Camera-type eye (tissue), 1 donor: ENCODE measurements around a stretch of chr9.

- RAMPAGE, long total RNA = no peak
Observed at GRCh38 chr9:129489467-129489599, 131.6 kb downstream of the C9orf50 start.

GRCh38 chr9:129495106-129496057, 125.5 kb downstream of the C9orf50 start:
- RAMPAGE, long total RNA = no peak

DNA sequence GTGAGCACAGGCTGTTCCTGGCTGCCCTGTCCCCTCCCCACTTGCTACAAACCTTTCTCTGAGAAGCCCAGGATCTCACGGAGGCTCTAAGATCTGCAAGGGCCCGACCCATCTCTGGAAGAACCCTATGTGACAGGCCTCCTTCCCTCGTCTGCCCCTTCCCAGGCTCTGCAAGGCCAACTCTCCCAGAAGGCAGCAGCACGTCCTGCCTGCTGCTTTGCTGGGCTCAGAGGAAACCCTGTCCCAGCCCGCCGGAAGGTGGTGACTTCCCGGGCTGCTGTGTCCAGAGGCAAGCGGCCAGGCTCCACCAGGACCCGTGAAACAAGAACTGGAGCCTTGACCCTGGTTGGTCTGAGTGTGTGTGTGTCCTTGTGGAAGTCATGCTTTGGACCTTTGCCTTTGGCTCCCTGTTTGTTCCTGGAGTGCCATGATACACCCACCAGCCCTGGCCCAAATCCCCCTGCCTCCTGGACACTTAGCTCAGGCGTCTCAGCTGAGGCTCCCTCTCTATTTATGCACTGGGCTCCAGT, 72.4 kb downstream of the C9orf50 start:
- RAMPAGE, long total RNA = no peak

GRCh38 chr9:129709458-129710065, 43.3 kb downstream of the PTGES start:
- RAMPAGE, long total RNA = no peak

DNA sequence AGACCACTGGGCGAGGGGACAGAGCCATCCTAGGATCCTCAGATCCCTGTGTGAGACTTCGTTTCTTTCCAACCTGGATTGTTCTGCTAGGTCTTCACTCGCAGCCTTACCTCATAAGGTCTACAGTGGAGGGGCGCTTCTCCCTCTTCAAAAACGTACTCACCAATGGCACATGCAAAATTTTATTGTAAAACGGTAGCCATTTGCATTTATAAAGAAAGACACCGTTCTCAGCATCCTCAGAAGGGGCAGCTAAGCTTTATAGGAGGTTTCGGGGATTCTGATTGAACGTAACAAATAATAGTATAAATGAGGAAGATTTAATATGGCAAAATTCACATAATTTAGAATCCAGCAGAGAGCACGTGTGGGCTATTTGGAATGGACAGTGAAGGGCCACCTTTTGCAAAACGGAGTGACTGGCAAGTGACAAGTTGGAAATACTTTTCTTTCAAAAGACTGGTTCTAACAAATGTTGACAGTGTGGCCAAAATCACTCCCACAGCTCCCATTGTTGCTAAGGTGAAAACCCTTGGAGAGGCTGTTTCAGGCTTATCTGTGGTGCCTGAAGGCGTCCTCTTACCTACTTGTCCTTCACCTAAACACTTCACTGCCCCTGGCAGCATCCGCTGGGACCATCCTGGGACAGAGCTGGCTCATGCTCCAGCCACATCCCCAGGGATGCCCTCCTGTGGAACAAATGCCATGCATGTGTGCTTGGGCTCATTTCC, 10.0 kb downstream of the TOR1B start:
- RAMPAGE, long total RNA = no peak

DNA sequence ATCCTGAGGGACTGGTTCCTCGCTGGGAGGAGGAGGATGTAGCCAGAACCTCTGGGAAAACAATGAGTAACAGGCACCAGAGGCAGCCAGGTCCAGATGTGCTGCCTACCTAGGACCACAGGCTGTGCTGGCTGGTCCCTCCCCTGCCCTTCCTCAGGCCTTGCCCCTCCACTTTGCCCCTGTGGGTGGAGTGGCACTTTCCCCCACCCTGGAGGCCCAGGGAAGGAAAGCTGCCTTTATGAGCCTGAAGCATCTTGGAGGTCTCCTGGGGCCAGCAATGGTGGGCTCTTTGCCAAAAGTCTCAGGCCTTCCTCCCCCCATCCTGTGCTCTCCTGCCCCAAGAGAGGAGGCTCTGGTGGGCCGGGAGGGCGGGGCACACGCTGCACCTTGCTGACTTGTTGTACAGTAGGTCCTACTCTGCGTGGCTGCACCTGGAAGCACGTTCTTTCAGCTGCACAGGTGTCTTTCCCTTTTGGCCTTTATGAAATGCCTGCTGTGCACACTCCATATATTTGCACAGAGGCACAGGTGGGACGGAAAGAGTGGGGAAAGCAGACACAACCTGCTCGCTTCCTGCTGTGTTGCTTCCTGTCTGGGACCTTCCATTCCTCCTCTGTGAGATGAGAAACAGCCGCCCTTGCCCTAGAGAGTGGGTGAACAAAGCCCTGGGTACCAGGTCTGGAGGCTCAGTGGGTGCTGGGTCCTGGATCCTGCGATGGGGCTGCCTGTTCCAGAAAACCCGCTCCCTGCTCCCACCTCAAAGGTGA, 4.6 kb downstream of the USP20 start:
- RAMPAGE, long total RNA = no peak

GRCh38 chr9:129868795-129869600, 33.7 kb downstream of the USP20 start:
- RAMPAGE, long total RNA = no peak

GRCh38 chr9:129887746-129888332, 52.6 kb downstream of the USP20 start:
- RAMPAGE, long total RNA = no peak

- RAMPAGE, long total RNA = no peak
Observed at GRCh38 chr9:129896278-129896617, 61.0 kb downstream of the USP20 start.

DNA sequence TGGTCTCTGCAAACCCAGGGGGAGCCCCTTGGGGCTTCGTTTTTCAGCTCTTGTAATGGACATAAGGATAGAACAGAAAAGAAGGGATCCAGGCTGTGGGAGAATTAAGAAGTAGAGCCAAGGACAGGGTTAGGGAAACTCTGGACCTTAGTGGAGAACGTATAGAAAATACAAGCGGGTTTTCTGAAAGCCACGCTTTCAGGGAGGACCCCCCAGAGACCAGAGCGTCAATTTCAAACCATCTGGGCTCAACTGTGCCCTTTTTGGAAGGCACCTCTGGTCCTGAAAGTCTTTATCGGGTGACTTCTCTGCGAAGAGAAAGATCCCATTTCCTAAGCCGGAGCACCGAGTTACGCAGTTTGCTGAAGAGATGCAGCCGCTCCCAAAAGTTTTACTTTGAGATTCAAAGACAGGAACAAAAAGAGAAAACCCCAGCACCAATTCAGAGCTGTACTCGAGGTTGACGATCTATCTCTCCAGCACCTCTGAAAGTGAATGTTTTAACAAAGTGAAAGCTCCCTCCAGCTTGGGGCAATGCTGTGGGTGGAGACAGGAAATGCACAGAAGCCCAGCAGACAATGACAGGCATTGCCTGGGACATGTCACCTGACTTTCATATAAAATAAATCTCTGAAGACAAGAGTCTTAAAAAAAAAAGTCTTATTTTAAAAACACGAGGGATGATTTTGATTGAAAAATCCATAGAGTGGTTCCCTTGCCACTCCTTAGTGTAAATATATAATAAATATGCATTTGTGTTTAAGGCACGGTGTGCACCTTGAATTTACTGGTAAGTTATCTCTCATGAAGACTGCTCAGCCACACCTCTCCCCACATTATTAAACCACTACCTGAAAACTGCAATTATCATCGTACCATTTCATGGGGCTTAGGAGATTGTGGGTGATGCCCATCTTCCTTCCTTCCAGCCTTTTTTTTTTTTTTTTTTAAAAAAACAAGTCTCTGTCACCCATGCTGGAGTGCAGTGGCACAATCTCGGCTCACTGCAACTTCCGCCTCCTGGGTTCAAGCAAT, 80.0 kb downstream of the FNBP1 start:
- RAMPAGE, long total RNA = no peak

- RAMPAGE, long total RNA = no peak
Observed at GRCh38 chr9:129994825-129995465, 48.0 kb downstream of the FNBP1 start.

DNA sequence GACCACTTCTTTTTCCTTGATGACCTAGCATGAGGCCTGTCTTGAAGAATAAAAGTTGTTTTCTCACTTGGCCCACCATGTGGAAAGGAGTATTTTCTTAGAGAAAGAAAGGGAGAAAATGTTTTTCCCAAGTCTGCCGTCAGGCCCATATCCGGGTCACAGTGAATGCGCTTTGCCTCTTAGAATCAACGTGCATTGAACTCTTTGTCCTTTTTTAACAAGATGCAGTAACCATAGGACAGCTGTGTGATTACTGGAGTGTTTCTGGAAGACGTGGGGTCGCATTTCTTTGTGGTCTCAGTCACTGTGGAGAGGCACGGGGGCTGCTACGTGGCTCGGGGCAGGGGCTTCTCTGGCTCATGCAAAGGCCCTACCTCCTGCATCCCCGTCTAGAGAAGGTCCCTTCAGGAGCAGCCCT, 39.0 kb upstream of the NCS1 start:
- RAMPAGE, long total RNA = no peak

- RAMPAGE, long total RNA = no peak
Observed at GRCh38 chr9:130137012-130137492, 35.2 kb upstream of the NCS1 start.

DNA sequence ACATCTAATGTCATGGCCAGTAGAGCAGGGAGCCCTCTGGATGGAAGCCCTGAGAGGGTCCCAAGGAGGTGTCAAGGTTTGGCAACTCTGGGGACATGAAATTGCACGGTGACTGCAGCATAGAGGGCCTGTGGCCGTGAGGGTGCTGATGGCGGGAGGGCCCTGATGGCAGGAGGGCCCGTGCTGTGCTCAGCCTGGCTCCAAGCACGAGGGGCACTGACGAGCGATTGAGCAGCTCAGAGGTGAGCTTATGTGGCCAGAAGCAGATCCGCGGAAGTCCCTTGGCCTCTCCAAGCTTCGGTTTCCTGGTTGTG, 14.4 kb downstream of the NCS1 start:
- RAMPAGE, long total RNA = no peak

DNA sequence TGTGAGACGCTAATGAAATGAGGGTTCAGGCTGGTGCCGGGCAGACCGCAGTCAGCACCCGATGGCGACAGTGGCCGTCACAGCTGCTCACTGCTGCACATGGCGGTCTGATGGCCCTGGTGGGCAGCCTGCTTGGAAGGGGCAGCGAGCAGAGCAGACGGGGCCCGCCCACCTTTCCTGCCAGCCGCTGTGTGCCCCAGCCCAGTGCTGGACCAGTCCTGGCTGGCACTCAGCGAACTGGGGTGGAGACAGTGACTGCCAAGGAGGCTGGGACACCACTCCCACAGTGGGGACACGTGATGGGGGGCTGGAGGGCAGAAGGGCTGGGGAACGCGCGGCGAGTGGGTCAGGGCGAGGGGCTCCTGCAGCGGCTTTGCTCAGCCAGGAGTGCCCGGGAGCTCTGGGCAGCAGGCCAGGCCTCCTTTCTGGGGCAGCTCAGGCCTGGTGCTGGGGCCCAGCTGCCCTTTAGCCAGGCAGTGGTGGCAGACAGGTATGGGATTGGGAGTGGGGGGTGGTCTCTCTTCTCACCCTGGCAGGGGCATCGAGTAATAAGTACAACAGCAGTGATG, 19.5 kb downstream of the NCS1 start:
- RAMPAGE, long total RNA = no peak

GRCh38 chr9:130254168-130254833, 11.3 kb upstream of the HMCN2 start:
- RAMPAGE, long total RNA = no peak

- RAMPAGE, long total RNA = no peak
Observed at GRCh38 chr9:130267796-130268396, 2.3 kb downstream of the HMCN2 start.

DNA sequence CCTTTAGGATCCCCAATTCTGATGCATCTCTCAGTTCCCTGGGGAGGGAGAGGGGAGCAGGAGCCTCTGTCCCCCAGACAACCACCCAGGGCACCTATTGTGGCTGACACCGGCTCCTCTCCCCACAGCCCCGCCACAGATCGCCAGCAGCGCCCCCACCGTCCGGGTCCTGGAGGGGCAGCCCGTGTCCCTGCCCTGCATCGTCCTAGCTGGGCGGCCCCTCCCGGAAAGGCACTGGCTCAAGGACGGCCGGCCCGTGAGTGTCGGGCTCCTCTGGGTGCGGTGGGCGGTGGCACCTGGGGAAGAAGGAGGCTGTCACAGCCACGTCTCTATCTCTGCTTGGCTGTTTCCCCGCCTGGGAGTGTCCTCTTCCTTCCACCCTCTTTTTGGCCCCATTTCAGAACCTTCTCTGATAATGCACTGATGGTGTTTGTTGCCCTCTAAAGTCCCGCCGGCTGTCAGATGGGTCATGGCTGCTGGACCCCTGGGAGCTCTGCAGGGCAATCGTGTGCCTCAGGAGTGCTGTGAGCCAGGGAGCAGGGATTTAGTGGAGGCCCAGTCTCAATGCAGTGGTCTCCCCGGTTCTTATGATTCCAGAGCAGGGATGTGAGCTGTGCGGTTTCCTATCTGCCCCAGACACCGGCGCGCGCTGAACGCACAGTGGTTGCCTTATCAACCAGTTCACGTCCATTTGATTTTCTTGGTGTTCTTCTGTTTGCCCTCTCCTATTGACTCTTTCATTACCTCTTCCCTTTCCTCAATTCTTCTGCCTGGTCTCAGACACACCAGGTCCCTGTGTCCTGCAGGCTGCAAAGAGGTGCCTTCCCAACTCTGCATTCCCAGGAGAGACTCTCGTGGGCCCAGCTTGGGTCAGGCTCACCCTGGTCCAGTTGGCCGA, 55.3 kb downstream of the HMCN2 start:
- RAMPAGE, long total RNA = no peak

DNA sequence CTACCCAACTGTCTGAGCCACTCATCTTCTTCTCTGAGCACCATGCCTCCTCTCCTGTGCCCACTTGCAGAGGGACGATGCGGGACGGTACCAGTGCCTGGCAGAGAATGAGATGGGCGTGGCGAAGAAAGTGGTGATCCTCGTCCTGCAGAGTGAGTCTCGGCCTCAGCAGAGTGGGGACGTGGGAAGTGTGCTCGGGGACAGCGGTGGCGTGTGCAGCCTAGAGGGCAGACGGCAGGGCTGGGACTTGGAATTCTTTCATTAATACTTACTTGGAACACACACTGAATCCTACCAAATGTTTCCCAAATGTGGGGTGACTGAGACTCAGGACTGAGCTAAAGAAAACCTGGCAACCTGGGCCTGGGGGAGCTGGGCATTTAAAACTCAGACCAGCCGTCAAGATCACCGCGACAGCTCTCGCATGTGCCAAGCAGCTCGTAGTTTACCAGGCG, 34.2 kb upstream of the ASS1 start:
- RAMPAGE, long total RNA = no peak

DNA sequence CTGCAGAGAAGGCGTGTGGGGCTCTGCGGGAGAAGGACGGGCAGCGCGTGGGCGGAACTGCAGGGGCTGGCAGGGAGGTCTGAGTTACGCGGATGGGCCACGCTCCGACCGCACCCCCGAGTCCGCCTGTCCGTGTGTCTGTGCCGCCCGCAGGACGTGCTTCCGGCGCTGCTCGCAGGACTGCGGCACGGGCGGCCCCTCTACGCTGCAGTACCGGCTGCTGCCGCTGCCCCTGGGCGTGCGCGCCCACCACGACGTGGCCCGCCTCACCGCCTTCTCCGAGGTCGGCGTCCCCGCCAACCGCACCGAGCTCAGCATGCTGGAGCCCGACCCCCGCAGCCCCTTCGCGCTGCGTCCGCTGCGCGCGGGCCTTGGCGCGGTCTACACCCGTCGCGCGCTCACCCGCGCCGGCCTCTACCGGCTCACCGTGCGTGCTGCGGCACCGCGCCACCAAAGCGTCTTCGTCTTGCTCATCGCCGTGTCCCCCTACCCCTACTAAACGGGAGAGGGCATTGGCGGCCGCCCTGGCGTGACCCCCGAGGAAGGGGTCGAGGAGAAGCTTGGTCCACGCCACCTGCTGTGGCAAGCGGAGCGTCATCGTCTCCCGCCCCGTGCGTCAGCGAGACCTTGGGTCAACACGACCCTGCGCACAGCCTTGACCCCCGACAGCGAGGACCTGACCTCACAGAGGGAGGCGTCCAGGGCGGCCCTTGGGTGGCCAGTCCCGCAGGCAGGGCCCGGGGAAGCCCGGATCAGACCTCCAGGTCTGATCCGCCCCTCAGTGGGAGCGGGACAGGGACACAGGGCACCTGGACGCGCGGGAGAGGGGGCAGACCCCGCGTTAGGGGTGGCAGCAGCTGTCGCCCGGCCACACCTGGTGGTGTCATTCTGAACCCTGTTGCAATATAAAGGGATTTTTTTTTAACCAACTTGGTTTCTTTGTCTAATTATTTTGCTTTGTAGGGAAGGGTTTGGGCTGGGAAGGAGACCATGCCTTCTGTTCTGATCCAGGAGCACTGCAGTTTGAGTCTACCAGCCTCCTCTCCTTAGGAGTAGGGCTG, 11.2 kb upstream of the ASS1 start:
- RAMPAGE, long total RNA = no peak